Heart (tissue), 3 donors: ENCODE measurements around the gene FAM78B.

- RAMPAGE, long total RNA, 2 experiments: no peak in any of the 2 experiments
Measured at GRCh38 chr1:166166597-166167808, at the start of gene FAM78B. TSS of gene FAM78B (minus strand) at chr1:166167001.

DNA sequence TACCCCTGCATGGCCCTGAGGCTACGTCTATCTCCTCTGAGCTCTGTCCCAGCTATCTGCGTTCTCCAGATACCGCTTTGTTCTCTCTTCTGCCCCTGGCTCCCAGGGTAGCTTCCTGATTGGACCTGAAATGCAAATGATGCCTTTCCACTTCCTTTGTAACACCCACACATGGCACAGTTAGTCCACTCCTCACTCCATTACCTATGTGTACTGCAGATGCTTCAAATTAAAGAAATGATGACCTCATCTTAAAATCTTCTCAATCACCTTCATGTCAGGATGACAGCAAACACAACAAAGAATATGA lies 138.6 kb upstream of the POGK start:
- RAMPAGE, long total RNA, 2 experiments: no peak in any of the 2 experiments

DNA sequence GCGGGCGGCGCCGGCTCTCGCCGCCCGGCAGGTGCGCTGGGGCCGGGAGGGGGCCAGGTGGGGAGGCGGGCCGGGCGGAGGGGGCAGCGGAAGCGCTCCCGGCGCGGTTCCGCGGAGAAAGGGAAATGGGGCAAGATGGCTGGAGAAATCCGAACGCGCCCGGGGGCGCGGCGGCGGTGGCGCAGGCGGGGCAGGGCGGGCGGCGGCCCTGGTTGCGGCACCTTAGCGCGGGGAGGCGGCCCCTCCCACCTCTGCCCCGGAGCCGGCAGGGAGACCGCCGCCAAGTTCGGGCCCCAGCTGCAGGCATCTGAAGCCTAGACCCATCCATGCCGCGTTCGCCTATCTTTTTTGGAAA lies 441 bp downstream of the POGK start:
- RAMPAGE, long total RNA, 2 experiments: no peak in any of the 2 experiments

GRCh38 chr1:166843240-166844152 lies 4.2 kb downstream of the POGK start:
- RAMPAGE, long total RNA, 2 experiments: no peak in any of the 2 experiments

- RAMPAGE, long total RNA, 2 experiments: no peak in any of the 2 experiments
Measured at GRCh38 chr1:167086706-167087174, 3.4 kb downstream of the GPA33 start.

DNA sequence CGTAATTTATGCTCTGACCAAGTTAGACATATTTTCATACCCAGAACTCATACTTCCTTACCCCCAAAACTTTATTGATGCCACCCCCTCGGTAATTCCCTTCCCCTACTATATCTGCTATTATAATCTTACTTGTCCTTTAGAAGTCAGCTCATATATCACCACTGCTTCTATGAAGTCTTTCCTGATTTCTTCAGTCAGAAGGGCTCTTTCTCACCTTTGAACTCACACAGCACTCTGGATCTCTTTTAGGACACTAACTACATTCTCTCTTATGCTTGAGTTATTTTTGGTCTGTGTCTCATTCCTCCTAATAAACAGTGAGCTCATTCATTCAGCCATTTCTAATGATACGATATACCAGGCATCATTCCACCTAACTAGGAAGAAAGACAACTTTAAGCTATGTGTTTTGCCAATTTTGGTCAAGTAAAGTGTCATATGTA lies 1.3 kb upstream of the STYXL2 start:
- RAMPAGE, long total RNA, 2 experiments: no peak in any of the 2 experiments

DNA sequence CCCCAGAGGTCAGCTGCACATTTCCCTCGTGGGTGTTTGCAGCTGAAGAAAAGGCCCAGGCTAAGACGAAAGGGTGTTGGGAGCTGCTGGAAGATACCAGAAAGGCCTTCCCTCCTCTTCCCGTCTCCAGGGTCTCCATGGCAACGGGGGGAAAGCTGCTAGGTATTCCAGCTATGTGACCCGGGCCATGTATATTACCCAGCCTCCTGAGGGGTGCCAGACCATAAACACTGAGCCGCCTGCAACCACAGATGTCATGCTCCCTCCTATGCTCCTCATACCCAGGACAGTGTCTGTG lies 54.4 kb upstream of the POU2F1 start:
- RAMPAGE, long total RNA, 2 experiments: no peak in any of the 2 experiments

- RAMPAGE, long total RNA, 2 experiments: no peak in any of the 2 experiments
Measured at GRCh38 chr1:167434117-167434496, 84.2 kb downstream of the CD247 start.

- RAMPAGE, long total RNA, 2 experiments: no peak in any of the 2 experiments
Measured at GRCh38 chr1:167500519-167500718, 17.9 kb downstream of the CD247 start.

- RAMPAGE, long total RNA, 2 experiments: no peak in any of the 2 experiments
Measured at GRCh38 chr1:167509576-167510025, 8.7 kb downstream of the CD247 start.

- RAMPAGE, long total RNA, 2 experiments: no peak in any of the 2 experiments
Measured at GRCh38 chr1:167547870-167548302, 5.7 kb downstream of the CREG1 start.

DNA sequence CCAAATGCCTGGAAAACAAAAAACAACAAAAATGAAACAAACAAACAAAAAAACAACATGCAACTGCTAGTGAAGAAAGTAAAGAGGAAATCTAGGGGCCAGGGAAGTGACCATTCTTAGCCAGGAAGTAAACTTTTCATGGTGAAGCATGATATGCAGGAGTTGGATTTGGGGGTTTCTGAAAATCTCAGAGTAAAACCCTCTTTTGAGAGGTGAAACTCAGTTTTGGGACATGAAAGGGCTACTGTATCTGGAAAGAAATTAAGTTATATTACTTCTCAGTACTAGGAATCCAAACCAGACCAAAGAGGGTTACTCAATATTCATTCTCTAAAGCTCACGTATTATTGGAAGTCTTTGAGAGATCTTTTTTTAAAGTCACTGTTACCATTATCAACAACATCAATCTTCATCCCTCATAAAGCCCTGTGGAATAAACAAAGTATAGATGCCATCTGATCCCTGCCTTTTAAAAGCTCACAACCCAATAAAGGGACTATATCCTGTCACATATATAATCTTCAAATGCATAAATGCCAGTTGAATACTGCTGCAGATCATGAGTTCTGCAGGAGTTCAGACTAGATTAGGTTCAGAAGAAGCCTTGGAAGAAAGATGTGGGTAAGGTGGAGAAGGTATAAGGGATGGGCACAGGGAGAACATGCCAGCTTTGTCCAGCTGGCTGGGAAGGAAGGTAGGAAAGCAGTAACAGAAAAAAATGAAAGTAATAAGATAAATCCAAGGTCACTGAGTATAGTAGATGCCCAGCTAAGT lies 2.9 kb downstream of the RCSD1 start:
- RAMPAGE, long total RNA, 2 experiments: no peak in any of the 2 experiments

DNA sequence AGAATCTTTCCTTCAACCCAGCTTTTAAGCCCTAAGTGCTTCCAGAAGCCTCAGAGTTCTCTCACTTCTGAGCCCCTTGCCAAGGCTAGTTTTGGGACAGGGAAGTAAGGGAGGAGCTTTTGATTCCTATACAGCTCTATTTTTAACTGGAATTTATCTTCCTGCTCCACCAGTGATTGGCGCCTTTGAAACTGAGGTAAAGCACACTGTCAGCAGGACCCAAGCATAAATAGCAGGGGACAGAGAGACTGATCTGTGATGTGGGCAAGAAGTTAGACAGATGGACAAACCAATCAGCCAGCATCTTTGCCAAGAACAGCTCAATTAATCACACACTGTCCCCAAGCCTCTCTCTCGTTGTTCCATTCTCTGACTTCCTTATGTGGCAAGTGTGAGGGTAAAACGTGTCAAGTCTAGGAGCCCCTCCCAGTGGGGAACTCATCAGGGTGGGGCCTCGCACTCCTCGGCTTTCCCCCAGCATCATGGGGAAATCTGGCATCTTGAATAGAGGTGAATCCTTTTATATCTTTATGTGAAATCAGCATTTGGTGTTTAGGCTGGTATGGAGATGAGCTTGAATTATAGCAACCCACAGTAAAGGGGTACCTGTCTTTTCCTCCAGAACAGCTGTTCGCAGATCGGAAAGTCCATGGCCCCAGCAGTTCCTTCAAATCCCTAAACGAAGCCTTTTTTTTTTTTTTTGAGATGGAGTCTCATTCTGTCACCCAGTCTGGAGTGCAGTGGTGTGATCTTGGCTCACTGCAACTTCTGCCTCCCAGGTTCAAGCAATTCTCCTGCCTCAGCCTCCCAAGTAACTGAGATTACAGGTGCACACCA lies 40.1 kb upstream of the MPZL1 start:
- RAMPAGE, long total RNA, 2 experiments: no peak in any of the 2 experiments

DNA sequence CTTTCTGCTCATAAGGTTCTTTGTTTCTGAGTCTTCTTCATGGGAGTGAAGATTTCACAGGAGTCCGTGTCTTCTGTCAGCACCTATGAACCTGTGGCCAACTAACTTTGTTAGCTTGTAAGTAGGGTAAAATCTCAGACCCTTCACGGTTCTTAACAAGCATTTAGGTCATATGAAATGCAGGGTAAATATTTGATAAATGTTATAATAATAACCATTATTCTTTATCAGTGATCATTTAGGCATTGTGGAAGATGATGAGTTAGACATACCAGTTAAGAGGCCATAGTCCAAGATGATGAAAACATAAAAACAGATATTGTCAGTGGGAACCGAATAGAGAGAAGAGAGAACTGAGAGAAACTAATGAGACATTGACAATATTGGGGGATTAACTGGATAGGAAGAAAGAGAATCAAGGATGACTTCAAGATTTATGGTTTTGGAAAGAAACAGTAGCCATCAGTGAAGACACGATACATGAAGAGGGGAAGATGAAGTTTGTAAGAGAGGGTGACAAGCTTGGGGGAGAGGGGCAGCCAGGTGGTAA lies 47.8 kb downstream of the MPZL1 start:
- RAMPAGE, long total RNA, 2 experiments: no peak in any of the 2 experiments

GRCh38 chr1:167912217-167912845 lies 1.6 kb downstream of the ADCY10 start:
- RAMPAGE, long total RNA, 2 experiments: no peak in any of the 2 experiments

- RAMPAGE, long total RNA, 2 experiments: no peak in any of the 2 experiments
Measured at GRCh38 chr1:167934890-167935812, 1.3 kb upstream of the DCAF6 start.

GRCh38 chr1:167968197-167969117 lies 31.6 kb upstream of the MPC2 start:
- RAMPAGE, long total RNA, 2 experiments: no peak in any of the 2 experiments

DNA sequence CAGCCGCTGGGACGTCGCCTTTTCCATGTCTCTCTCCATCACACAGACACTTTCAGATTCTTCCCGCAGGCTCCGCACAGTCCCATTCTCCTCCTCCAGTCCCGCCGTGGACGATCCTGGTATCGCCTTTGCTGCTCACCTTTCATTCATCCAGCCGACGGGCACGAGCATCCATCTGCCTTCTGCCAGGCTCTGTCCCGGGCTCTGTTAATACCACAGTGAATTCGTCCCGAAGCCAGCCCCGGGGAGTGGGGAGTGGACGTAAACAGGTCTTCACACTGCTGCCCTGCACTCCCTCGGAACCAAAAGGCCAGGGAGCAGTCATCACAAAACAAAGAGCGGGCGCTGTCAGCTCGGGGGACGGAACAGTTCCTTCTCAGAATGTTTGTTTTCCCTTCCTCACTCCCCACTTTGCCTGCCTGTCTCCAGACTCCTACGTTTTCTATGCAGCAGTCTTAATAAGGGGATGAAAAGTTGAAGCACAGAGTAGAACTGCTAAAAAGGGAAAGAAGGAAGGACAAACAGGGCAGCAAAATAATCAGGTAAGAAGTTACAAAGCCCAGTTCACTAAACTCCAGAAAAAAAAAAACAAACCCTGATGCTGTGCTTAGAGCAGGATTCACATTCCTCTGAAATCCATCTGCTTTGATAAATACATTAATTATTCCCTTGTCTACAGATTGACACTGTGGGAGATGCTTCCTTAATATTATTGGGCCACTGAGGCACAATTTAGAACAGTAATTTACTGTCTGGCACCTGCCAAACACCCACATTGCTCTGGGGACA lies 715 bp upstream of the GPR161 start:
- RAMPAGE, long total RNA, 2 experiments: start-site peak on the minus strand in 1 of 2 experiments, centred at position 252 of the sequence, 10 reads per replicate

- RAMPAGE, long total RNA, 2 experiments: no peak in any of the 2 experiments
Measured at GRCh38 chr1:168621199-168621761, 44.9 kb downstream of the XCL1 start.

DNA sequence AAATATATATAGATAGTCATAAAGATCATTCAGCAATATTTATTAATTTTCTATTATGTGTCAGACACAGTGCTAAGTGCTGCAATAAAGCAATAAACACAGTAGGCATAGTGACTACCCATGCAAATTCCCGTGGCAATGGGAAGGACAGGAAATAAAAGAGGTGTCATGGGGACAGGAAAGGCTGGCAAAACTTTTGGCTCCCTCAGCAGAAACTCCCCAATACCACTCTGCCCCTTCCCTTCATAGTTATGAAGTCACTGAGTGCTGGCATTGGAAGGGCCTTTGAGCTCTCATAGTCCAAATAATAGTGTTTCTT lies 104.3 kb upstream of the DPT start:
- RAMPAGE, long total RNA, 2 experiments: no peak in any of the 2 experiments